Hematopoietic multipotent progenitor cell (in vitro differentiated cells): ENCODE data around the gene FNDC8.

- CAGE, long polyA plus RNA, result no peak
Measured at GRCh38 chr17:32159792-32160491, 17.6 kb downstream of the RHOT1 start.

DNA sequence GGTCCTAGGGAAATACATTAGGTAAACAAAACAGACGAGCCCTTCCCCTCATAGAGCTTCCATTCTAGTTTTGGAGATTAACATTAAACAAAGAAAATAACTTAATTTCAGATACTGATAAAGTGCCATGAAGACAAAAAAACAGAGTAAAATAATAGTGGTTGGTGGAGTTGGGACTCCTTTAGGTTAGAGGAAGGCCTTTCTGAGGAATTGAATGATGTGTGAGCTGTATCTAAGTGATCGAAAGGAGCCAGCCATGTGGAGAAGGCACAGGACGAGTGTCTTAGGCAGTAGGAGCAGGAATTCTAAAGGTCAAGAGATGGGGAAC lies 43.6 kb downstream of the ZNF207 start:
- CAGE, long polyA plus RNA, result no peak

DNA sequence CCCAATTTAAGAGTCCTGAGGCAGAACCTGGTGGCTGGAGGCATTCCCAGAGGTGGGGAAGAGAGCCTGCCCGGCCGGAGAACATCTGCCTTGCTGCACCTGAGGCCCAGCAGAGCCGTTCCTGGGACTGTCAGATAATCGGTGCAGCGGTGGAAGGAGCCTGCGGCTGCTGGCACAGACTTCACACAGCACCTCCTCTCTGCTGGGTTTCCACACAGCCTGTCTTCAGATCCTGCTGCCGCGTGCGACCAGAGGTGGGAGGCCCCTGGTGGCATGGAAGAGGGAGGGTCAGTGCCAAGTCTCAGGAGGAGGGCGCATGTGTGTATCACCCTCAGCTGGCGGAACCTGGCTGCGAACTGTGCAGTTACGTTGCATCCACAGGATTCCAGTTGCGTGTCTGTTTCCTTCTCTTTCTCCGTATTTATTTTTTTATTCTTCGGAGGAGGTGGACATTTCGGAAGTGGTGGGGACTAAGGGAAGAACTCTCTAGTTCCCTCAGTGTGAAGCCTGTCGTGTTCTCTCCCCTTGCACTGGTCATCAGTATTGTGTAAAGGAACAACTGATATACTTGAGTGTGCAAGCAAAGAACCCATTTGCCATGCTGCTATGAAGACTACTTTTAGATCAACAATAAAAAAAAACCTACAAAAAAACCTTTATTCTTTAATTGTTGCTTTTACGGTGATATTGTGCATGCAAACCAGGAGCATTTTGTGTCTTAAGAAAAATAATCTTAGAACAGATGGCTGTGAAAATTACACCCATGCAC lies 3.4 kb downstream of the CDK5R1 start:
- CAGE, long polyA plus RNA, result no peak

GRCh38 chr17:32520856-32521733 lies 34.3 kb downstream of the CDK5R1 start:
- CAGE, long polyA plus RNA, result no peak

GRCh38 chr17:32854734-32855444 lies 22.0 kb downstream of the MYO1D start:
- CAGE, long polyA plus RNA, result no peak

DNA sequence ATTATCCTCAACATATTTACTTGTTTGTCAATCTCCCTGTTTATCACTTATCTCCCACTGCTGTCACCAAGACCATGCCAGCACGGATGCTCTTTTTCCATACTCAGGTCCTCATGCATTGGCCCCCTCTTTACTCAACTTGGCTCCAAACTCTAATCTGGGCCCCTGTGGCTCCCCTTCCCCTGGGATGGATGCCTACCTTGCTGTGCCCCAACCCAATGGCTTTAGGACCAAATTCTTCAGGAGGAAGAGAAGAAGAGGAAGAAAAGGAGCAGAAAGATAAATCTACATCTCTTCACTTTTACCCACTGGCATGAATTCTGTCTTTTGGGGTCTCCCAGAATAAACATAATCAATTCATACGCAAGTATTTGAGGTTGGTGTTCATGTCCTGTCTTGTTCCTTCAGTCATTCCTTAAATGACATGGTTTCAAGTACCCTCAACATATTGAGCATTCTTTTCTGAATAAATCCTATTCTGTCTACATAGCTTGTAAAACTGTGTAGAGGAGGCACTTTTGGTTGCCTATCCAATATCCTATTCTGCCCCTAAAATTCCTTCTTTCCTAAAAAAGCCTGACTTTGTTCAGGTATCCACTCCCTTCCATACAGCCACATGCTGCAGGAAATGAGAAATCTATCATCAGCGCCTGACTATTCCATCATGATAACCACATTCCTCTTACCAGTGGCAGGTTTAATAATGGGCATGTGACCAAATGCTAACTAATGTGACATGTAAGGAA lies 17.5 kb downstream of the MYO1D start:
- CAGE, long polyA plus RNA, result no peak

DNA sequence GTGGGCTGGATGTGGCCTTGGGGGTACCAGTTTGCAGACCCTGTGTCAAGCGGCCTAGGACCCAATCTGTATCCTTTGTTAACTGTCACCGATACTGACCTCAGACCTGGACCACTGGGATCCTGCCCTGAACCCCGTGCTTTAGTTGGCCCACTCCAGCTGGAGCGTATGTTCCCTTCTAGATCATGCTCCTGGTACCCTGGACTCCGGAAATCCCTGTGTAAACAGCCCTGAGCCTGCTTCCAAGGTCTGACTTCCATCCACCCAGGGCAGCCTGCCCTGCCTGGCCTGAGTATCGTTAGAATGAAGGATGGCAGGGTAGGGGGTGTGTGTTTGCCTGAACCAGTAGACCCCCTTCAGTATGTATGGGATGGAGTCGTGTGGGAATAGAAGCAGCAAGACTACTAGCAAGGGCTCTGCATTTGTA lies 791 bp upstream of the TMEM98 start:
- CAGE, long polyA plus RNA, result no peak

DNA sequence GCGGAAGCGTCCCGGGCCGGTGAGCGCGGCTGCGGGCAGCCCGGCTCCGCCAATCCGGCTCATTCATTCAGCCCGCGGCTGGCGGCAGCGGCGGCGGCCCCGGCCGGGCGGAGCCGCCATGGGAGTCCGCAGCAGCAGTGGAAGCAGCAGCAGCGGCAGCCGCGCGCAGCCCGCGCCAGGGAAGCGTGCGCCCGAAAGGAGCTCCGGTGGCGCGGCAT lies 1.1 kb downstream of the ASIC2 start:
- CAGE, long polyA plus RNA, result no peak

DNA sequence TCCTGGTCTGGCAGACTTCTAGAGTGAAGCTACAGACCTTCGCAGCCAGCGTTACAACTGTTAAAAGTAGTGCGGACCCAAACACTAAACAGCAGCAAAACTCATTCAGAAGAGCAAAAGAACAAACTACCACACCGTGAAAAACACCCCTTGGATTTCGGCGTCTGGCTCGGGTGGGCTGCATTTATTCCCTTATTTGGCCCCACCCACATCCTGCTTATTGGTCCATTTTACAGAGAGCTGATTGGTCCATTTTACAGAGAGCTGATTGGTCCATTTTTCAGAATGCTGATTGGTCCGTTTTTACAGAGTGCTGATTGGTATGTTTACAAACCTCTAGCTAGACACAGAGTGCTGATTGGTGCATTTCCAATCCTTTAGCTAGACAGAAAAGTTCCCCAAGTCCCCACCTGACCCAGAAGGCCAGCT lies 286.6 kb upstream of the ASIC2 start:
- CAGE, long polyA plus RNA, result no peak

- CAGE, long polyA plus RNA, result no peak
Measured at GRCh38 chr17:33803583-33804117, 451.4 kb upstream of the CCL2 start.

GRCh38 chr17:34242512-34243134 lies 12.5 kb upstream of the CCL2 start:
- CAGE, long polyA plus RNA, result no peak

DNA sequence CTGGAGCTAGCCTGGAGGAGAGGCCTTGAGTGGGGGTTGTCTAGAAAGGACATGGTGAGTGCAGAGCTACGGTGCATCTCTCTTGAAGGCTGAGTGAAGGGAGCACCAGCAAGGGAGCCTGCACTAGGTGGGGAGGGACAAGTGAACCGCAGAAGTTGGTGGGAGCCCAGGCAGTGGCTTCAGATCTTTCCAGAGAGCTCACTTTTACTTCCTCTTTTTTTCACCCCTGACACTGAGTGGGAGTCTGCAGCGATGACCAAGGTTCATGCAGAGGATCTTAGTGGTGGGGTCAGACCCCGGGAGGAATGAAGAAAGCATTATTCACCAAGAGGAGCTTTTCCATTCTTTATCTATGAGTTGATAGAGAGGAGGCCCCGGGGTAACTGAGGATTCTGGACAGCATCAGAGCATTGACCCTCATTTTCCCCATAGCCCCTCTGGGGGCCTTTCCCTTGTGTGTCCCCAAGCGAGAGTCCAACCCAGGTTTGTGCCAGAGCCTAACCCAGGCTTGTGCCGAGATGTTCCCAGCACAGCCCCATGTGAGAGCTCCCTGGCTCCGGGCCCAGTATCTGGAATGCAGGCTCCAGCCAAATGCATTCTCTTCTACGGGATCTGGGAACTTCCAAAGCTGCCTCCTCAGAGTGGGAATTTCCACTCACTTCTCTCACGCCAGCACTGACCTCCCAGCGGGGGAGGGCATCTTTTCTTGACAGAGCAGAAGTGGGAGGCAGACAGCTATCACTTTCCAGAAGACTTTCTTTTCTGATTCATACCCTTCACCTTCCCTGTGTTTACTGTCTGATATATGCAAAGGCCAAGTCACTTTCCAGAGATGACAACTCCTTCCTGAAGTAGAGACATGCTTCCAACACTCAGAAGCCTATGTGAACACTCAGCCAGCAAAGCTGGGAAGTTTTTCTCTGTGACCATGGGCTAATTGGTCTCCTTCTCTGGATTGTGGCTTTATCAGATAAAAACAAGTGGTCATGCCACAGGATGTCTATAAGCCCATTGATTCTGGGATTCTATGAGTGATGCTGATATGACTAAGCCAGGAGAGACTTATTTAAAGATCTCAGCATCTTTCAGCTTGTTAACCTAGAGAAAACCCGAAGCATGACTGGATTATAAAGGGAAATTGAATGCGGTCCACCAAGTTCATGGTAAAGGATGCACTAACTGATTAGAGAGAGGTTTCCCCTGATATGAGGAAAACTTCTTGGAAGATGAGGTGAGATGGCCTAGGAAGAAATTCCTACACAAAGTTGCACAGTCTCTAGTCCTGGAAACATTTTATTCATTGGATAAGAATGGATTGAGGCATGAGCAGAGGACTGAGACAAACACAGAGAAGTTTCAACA lies 2.6 kb upstream of the CCL2 start:
- CAGE, long polyA plus RNA, result no peak

DNA sequence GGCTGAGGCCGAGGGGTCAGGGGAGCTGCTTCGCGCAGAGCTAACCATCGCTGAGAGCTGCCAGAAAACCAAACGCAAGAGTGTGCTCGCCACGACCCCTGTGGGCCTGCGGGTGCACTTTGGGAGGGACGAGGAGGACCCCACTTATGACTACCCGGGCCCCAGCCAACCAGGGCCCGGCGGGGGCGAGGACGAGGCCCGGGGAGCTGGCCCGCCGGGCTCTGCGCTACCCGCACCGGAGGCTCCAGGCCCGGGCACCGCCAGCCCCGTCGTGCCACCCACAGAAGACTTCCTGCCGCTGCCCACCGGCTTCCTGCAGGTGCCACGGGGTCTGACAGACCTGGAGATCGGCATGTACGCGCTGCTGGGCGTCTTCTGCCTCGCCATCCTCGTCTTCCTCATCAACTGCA lies 57.9 kb downstream of the TMEM132E start:
- CAGE, long polyA plus RNA, result no peak

DNA sequence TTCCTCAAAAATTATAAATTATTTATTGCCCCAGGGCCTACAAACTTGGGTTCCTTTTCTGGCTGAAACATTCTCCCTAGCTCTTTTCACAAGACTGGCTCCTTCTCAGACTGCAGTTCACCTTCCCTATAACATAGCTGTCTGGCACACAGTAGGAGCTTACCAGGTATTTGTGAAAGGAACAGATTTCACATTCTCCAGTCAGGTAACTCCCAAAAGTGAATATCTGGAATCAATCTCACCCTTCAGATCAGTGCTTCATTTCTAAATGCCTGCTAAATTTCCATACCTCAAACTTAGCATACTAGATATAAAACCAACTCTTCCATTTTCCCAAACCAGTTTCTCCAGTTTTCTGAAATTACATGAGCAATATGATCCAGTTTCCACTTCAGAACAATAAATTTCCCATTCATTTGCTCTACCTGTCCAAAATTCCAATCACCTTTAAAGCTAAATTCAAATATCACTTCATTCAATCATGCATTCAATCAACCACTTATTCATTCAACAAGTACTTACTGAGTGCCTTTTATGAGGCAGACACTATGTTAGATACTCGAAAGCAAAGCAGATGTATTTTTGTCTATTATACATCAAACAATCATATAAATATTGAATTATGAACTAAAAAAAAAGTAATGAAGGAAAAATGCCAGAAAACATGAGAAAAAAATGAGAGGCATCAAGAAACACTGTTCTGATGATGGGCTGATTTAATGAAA lies 6.0 kb downstream of the RFFL start:
- CAGE, long polyA plus RNA, result no peak

- CAGE, long polyA plus RNA, result no peak
Measured at GRCh38 chr17:35079970-35080548, 16.6 kb upstream of the RFFL start.

DNA sequence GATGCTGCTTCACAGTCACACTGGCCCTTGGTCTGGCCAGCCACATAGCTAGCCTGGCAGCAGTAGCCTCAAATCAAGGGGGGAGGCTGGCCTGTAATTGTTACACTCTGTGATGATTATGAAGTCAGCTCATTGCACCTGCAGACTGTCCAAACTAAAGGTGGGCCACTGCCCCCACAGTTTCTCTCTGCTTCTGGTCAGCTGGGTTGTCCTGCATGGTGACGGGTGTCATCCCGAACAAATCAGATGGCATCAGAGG lies at the start of gene FNDC8:
FNDC8 (plus strand) TSS at position 168 of the 259 bp plus-strand sequence.
- CAGE, long polyA plus RNA, result no peak

DNA sequence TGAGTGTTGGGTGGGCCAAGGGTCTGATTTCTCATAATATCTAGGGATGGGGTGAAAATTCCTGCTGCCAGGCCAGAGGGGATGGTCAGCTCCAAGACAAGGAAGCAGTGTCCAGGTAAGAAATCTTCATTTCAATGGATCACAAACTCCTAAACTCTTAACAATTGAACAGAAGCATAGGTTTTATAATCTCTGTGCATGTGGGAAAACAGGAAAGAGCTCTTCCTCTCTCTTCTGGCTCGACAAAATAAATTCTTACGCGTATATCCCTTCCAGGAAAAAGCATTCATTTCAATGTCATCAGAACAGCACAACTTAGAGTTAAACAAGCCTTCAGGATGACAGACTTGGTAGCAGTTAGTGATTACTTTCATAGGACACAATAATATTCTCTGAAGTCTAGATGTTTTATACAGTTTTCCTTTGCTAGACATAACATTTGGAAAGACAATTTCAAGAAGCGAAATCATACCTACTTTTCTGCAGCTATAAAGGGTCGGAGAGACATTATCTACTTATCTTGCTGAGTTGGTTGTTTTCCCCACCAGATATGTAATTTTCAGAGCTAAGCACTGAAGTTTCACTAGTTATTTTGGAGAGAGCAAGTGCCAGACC lies 19.3 kb upstream of the SLC35G3 start:
- CAGE, long polyA plus RNA, result no peak

- CAGE, long polyA plus RNA, result no peak
Measured at GRCh38 chr17:35298948-35299530, 56.2 kb downstream of the SLFN5 start.

DNA sequence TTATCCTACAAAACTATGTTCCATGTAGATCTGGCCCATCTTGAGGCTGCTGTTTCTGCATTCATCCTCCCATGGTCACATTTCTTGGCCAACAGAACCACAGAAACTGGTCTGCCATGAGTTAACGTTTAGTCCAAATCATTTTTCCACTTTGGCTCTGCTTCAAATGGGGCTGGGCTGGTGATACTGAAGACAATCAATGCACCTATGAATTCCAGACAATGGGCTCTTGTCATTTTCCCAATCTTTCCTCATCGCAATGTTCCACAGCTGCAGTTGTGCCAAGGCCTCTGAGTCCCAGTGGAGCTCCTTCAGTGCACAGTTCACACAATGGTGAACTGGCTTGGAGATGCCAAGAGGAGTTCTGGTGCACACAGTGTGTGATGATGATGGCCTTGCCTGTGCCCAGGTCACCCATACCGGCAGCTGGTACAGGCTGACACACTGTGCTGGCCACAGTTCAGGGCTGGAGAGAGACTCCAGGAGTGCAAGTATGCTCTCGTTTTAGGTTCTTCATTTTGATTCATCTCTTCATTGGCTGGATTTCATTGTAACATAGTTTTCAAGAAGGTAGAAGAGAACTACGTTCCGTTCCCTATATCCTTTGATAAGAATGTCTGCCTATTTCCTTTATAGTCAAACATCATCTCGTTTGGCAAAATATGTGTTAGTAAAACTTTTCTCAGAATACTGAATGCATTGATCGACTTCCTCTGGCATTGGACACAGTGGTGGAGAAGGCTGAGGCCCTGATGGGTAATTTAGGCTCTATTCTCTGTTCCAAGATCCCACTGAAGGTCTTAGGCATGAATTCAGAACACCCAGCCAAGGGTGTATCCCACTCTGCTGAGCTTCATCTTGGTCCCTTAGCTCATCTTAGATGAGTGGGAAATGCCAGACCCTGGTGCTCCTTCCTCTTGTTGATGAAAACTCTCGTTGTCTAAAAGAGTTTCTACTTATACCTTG lies 22.3 kb downstream of the SLFN12 start:
- CAGE, long polyA plus RNA, result no peak

DNA sequence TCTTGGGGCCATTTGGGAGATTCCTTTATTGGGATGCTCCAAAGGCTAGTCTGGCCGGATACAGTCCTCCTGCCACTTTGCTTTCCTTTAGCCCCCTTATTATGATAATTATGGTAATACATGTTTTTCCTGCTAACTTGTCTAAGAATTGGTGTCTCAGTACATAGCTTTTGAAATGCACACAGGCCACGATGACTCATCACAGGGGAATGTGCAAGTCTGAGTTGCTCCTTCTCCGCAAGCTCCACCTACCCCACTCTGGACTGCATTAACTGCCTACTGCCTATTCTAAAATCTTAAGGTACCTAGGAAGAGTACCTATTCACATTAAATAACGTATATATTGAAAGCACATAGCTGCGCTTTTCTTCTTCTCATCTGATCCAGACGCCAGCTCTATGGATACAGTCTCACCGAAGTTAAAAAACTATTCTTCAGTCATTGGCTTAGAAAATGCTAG lies 1.3 kb upstream of the SLFN12 start:
- CAGE, long polyA plus RNA, result no peak